ENCODE measurements around the genes KIAA0586 and CCDC175.

DNA sequence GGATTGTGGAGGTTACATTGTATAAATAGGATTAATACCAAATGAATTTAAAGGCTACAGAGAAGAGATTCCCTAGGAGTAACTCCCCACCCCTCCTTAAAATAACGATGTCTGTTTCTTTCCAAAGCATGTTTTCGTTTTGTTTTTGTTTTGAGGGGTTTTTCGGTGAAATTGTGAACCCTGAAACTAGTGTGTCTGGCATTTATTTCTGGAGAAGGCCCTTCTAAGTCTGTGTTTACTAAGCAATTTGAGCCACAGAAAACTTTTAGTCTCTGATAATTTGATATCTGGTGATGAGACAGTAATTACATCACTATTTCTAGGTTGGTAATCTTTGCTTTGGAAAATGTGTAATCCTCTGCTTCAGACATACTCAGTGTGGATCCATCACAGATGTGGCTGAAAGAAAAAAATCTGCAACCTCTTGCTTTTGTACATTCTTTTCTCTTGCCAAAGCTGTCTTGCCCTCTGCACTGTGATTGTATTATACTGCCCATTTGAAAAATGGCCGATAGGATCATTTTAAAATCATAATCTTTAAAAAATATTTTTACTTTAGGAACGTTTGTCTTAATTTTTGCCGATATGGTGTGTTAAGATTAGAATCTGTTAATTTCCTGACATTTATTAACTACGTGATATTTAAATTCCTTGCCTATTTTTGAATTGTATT is 78.0 kb downstream of the PELI2 start:
- PRO-cap = no peak

DNA sequence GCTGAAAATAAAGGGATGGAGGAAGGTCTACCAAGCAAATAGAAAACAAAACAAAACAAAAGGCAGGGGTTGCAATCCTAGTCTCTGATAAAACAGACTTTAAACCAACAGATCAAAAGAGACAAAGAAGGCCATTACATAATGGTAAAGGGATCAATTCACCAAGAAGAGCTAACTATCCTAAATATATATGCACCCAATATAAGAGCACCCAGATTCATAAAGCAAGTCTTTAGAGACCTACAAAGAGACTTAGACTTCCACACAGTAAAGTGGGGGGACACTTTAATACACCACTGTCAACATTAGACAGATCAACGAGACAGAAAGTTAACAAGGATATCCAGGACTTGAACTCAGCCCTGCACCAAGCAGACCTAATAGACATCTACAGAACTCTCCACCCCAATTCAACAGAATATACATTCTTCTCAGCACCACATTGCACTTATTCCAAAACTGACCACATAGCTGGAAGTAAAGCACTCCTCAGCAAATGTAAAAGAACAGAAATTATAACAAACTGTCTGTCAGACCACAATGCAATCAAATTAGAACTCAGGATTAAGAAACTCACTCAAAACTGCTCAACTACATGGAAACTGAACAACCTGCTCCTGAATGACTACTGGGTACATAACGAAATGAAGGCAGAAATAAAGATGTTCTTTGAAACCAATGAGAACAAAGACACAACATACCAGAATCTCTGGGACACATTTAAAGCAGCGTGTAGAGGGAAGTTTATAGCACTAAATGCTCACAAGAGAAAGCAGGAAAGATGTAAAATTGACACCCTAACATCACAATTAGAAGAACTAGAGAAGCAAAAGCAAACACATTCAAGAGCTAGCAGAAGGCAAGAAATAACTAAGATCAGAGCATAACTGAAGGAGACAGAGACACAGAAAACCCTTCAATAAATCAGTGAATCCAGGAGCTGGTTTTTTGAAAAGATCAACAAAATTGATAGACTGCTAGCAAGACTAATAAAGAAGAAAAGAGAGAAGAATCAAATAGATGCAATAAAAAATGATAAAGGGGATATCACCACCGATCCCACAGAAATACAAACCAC is 113.0 kb downstream of the PELI2 start:
- PRO-cap = no peak

- PRO-cap = no peak
These were observed 161.4 kb downstream of the PELI2 start for GRCh38 chr14:56279600-56280063.

- PRO-cap = no peak
These were observed 44.1 kb downstream of the OTX2 start for GRCh38 chr14:56766248-56766493.

DNA sequence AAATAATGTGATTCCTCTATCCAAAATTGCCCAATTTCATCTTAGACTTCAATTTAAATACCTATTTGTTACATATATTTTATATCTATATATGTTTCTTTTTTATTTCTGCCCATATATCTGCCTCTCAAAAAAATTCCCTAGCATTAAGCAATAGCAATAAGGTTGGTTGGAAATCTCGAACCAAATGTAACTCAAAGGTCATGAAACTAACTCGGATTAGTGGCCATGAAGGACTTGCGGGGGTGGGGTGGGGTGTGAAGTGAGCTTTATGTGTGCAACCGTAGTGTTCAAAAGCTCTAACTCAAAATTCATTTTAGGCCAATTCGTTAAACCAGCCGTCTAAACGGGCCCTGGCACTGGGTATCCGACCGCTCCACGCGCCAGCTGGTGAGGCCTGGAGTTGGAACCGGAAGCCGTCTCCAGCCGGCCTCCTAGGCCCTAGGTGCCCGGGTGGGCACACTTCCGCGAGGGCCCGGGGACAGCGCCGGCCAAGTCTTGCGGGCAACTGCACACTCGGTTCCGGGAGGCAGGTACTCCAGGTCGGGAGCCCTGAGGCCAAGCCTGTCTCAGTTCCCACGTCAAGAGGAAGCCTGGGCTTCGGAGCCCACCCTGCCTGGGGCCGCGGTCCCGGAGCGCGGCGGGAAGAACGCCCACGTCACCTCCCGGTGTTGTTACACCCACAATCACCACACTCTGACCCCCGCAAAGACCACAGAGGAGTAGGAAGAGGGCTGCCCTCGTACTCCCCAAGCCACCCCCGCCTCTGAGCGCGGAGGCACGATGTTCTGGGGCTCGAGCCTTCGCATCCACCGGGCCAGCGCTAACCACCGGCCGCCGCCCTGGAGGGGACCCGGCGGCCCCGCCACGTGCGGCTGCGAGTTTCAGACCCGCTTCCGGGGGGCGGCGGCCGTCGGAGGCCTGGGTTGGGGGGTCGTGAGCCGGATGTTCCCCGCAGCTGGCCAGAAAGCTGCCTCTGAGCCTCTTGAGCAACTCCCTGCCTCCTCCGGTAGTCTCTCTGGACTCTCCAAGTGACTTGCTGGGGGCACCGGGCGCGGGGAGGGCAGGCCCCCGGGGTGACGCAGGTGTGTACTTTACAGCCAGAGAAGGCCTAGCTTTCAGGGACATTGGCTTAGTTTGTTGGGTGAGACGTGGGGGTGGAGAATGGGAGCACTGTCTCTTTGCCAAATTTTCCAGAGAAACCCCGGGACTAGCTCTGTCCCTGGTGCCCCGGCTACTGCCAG is 16.0 kb downstream of the OTX2 start:
- PRO-cap = no peak

- PRO-cap = no peak
These were observed 12.0 kb downstream of the OTX2 start for GRCh38 chr14:56798000-56799021.

GRCh38 chr14:56812015-56812914 is 2.0 kb upstream of the OTX2 start:
- PRO-cap = no peak

GRCh38 chr14:58299742-58300385 is 1.5 kb downstream of the ARID4A start:
- PRO-cap = unidirectional peak, minus-strand start at chr14:58299898

DNA sequence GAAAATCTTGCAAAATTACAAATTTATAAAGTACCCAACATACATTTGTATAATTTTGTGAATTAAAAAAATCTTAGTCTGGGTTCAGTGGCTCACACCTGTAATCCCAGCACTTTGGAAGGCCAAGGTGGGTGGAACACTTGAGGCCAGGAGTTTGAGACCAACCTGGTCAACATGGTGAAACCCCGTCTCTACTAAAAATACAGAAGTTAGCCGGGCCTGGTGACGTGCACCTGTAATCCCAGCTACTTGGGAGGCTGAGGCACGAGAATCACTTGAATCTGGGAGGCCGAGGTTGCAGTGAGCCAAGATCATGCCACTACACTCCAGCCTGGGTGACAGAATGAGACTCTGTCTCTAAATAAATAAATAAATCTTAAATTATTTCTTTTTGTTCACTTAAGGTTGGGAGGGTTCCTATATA is 16.4 kb downstream of the ARID4A start:
- PRO-cap = no peak

DNA sequence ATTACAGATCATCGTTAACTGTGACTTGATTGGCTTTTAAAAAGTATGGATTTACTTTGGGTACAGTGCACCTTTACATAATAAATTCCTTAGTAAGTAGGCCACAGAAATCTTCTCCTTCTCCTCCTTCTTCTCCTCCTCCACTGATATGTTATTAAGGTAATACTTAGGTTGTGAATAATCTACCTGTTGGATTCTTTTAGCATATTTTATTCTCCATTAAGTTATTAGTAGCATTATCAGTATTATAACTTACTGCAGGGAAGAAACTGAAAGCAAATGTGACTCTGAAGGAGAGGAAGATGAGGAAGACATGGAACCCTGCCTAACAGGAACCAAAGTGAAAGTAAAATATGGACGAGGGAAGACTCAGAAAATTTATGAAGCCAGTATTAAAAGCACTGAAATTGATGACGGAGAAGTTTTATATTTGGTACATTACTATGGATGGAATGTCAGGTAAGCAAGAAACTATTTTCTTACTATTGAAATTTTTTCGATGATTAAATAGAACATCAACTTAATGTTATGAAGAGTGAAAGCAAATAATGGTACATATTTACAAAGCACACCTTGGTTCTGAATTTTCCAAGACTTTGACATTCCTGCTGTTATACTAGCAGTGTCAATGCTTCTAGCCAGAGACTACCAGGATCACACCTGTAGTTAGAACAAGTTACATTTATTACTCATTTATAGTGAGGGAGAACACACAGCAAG is 42.2 kb upstream of the TOMM20L start:
- PRO-cap = no peak

- PRO-cap = bidirectional peak, plus-strand start at chr14:58427400, minus-strand start at chr14:58427174; bidirectional peak, plus-strand start at chr14:58427728, minus-strand start at chr14:58427521
These were observed at the start of gene KIAA0586 for GRCh38 chr14:58427284-58428091. KIAA0586 (plus strand) TSS chr14:58427719.

GRCh38 chr14:58765271-58765853 is 127.6 kb downstream of the DACT1 start:
- PRO-cap = no peak

GRCh38 chr14:58970178-58970689 is 218.2 kb upstream of the DAAM1 start:
- PRO-cap = no peak

GRCh38 chr14:59188048-59188580 is 353 bp upstream of the DAAM1 start:
- PRO-cap = bidirectional peak, plus-strand start at chr14:59188704, minus-strand start at chr14:59188437

DNA sequence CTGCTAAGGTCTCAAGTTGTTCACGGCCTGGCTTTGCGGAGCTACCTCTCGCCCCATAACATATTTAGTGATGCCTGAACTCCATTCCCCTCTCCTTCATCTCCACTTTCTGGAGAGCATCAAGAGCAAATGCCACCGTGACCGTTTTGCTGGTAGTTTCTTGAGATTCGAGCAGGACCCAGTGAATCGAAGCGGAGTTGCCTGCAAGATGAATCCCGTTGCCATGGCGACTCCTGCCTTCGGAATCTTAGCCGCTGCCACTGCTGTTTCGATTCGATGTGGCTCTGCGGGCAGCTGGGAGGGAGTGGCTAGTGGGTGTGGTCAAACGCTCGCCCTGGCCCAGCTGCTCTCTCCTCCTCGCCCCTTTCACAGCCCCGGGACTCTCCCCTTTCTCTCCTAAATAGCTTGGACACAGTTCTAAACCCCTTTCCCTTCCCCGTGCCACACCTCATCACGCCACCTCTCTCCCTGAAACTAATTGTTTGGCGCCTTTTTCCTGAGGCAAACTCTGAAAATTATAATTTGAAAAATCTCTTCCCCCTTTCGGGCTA is 1.4 kb downstream of the DAAM1 start:
- PRO-cap = bidirectional peak, plus-strand start at position 321 of the sequence, minus-strand start at position 180 of the sequence

DNA sequence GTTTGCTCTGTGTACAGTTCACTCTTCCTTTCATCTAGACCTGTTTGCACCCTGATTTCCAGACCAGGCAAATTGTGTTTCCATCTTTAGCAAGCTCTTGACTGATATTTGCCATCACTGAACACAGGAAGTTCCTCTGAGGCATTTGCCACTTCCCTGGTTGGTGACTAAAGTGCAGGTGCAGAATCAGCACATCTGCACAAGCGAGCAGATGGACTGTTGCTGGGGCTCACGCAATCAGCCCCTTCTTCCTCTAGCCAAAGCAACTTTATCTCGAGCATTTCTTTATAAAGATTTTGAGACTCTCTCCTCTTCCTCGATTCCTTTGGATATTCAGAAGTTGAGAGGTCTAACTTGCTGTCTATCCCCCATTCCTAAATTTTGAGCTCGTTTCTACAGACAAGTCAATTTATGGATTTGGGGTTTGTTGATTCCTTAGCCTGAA is 113.0 kb downstream of the DAAM1 start:
- PRO-cap = no peak

DNA sequence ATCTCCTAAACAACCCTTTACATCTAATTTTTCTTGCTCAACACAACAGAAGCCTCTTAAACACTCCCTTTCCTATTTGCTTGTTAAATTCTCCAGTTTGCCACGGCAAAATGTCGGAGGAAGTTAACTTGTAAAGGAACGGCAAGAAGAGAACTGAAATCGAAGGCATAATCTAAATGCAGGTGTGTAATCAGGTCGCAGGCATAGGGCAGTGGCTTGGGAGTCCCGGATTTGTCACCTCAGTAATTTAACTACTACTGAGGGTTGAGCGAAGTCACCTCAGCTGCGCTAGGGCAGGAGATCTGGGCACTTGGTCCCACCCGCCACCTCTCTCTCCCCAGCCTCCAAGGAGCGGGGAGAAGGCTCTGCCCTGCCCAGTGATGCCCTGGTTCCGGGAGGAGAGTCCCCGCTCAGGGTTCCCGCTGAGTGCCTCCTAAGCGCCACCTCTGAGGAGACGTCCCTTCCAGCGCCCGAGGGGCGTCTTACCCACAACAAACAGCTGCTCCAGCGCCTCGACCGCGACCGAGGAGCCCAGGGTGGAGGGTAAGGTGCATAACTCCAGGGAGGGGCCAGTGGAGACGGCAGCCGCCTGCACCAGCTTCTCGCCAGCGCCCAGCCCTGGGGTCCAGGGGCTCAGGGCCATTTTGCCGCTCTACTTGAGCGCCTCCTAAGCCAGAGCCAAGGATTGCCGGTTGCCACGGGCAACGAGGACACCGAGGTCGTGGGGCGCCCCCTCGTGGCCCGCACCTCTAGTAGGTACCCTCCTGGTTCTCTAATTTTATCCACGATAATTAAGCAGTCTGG is at the start of gene CCDC175:
Gene CCDC175 (minus strand): TSS at position 680 of the 804 bp plus-strand sequence.
- PRO-cap = no peak

DNA sequence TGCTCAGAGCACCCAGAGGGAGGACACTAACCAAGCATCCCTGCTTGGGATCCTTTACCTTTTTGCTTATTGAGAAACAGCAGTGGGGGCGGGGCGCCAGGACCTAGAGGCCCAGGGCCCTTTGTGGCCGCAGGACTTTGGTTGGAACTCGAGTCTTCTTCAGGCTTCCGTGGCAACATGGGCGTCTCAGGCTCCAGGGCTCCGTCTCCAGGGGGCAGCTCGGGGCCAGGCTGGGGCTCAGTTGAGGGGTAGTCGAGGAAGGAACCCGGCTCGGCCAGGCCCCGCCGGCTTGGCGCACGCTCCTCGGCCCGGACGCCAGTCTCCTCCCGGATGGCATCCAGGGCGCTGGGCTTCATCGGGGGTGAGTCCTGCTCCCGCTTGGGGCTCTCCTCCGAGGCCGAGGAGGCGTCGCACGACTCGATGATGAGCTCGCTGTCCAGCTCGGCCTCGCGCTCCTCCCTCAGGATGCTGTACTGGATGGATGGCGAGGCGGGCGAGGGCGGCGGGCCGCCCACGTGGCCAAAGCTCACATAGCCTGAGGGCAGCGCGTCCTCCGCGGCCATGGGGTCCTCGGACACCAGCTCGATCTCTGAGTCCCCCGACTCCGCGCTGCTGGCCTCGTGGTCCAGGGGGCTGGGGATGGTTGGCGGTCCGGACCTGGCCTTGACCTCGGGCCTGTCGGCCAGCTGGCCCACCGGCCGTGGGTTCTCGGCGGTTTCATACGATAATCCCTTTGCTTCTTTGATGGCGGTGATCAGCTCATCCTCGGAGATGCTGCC is 143.5 kb downstream of the RTN1 start:
- PRO-cap = no peak

DNA sequence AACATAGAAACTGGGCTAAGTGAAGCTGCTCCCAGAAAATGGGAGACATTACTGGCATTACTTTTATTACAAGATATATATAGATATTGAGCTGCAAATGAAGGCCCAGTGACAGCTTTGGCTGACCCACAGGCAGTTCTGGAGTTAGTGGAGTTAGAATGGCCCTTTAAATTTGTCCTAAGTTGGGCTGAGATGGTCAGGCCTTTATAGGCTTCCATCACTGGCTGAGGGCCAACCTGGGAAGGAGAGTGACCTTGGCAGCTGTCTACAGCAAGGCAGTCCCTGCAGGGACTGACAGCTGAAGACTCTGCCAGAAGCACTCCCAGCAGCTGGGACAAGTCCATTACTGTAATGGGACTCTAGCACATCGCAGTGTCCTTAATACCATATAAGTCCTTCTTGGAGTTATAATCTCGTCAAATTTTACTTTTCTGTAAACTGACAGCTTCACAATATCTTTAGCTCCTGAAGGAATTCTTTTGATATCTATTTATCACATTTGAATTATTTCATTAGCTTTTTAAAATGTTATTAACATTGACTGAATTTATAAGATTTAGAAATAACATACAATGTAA is 88.6 kb upstream of the PCNX4 start:
- PRO-cap = no peak

GRCh38 chr14:60161338-60162082 is 3.7 kb downstream of the DHRS7 start:
- PRO-cap = no peak